HepG2 (cell line): ENCODE data around the gene THAP9.

DNA sequence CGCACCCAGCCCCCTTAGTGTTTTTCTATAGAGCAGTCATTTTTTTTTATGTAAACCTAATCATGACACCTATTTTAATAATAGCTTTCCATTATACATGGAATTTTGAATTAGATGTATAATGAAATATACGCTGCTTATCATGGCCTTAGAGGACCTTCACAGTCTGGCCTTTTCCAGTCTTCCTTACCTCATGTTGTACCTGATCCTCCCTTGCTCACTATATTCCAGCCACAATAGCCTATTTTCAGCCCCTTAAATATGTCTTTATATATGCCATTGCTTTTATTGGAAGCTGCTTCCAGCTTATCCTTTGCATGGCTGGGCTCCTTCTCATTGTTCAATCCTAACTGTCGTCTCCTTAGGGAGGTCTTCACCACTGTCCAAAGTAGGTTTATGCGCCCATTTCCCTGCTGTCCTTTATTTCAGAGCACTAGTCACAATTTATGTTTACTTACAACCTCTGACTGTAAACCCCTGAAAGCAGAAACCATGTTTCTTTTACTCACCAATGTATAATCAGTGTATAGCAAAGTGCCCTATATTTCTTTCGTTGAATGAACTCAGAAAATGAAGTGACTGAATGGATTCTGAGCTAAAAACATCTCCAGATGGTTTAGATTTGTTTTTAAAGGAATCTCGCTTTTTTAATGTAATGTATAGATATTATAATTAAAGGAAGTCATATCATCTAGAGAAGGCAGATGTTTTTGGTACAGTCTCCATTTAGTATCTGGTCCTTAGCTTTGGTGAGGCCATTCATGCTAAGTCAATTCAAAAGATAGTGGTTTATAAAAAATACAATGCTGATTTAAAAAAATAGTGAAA is 29.7 kb downstream of the PAQR3 start:
- RRBS, 2 experiments = no CpG with 5 or more reads among the region's 6 CpGs
CAGE:
- cytosol, long polyA minus RNA = no peak
- cytosol, long polyA plus RNA = no peak
- long polyA plus RNA = no peak
- nucleus, long polyA minus RNA = no peak
- nucleus, long polyA plus RNA = no peak

- RRBS, 2 experiments = no CpG with 5 or more reads among the region's 3 CpGs
CAGE:
- cytosol, long polyA minus RNA = no peak
- cytosol, long polyA plus RNA = no peak
- long polyA plus RNA = no peak
- nucleus, long polyA minus RNA = no peak
- nucleus, long polyA plus RNA = no peak
These were observed 22.7 kb downstream of the PAQR3 start for GRCh38 chr4:78916308-78917240.

DNA sequence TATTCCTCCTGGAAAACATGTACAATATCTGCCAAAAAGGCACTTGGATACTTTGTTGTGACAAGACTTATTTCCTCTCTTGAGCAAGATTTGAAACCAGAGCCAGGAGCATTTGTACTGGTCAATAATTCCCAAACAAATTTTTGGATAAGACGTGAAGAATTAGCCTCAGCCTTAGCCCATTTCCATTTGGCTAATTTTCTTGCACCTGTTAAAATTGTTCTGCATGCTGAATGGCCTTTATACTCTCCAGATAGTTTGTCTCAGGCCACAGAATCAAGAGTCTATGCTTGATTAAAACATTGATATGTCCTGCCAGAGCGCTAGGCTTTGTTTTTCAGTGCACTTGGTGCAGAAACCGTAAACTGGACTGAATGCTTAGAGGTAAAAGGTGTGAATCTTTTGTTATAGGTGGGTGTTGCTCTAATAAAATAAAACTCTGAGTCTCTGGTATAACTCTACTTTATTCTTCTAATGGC is 176.5 kb upstream of the GK2 start:
- RRBS, 2 experiments = no CpG with 5 or more reads among the region's 3 CpGs
CAGE:
- cytosol, long polyA minus RNA = no peak
- cytosol, long polyA plus RNA = no peak
- long polyA plus RNA = no peak
- nucleus, long polyA minus RNA = no peak
- nucleus, long polyA plus RNA = no peak

DNA sequence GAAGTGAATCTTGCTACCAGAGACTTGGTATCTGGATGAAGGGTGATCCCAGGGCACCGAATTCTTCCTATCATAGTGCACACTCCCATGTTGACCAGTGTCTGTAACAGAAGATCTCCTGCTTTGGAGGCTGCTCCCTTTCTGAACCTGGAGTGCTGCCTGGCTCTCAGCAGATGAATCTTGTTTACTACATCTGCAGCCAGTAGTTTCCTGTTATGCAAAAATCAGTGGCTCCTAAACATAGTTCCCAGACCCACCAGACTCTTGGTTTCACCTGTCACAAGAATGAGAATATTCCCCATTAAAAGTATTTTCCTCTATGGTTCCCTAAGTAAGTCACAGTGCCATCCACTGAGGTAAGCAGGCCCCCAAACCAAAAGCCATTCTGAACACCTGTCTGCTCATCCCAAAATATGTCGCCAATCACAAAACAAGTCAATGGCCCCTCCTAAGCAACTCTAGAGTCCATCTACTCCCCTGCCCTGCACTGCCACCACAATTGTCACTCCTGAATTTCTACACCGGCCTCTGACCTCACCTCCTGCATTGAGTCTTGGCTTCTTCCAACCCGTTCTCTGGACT is 191.8 kb upstream of the GK2 start:
- RRBS, 2 experiments = no CpG with 5 or more reads among the region's 4 CpGs
CAGE:
- cytosol, long polyA minus RNA = no peak
- cytosol, long polyA plus RNA = no peak
- long polyA plus RNA = no peak
- nucleus, long polyA minus RNA = no peak
- nucleus, long polyA plus RNA = no peak

DNA sequence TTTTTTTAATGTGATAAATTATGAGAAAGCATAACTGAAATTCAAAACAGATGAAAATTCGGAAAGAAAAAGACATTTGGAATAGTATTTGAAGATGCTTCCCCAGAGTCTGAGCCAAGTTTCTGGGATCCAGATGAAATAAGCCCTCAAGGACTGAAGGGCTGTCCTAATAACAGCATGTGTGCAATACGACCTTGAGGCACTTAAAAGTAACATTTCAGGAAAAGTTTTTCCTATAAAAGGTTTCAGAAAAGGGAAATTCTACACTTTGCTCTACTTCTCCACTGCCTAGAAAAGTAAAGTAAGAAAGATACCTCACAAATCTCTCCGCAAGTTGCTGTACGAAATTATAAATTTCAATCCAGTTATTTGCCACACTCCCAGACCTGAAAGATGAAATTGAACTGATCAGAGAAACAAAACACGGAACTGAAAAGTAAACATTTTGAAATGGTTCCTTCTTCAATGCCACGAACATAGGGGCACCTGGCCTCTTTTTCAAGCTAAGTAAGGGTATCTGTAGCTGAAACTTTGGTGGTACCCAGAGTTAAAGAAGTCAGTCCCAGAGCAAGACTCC is 1.7 kb downstream of the ANTXR2 start:
- RRBS, 2 experiments = no CpG with 5 or more reads among the region's 6 CpGs
CAGE:
- cytosol, long polyA minus RNA = no peak
- cytosol, long polyA plus RNA = no peak
- long polyA plus RNA = no peak
- nucleus, long polyA minus RNA = no peak
- nucleus, long polyA plus RNA = no peak

- RRBS, 2 experiments = no CpG with 5 or more reads among the region's 2 CpGs
CAGE:
- cytosol, long polyA minus RNA = no peak
- cytosol, long polyA plus RNA = no peak
- long polyA plus RNA = no peak
- nucleus, long polyA minus RNA = no peak
- nucleus, long polyA plus RNA = no peak
These were observed 157.3 kb downstream of the CFAP299 start for GRCh38 chr4:80492762-80493294.

- RRBS, 2 experiments = no CpG with 5 or more reads among the region's 5 CpGs
CAGE:
- cytosol, long polyA minus RNA = no peak
- cytosol, long polyA plus RNA = no peak
- long polyA plus RNA = no peak
- nucleus, long polyA minus RNA = no peak
- nucleus, long polyA plus RNA = no peak
These were observed 46.0 kb downstream of the RASGEF1B start for GRCh38 chr4:81425774-81426110.

DNA sequence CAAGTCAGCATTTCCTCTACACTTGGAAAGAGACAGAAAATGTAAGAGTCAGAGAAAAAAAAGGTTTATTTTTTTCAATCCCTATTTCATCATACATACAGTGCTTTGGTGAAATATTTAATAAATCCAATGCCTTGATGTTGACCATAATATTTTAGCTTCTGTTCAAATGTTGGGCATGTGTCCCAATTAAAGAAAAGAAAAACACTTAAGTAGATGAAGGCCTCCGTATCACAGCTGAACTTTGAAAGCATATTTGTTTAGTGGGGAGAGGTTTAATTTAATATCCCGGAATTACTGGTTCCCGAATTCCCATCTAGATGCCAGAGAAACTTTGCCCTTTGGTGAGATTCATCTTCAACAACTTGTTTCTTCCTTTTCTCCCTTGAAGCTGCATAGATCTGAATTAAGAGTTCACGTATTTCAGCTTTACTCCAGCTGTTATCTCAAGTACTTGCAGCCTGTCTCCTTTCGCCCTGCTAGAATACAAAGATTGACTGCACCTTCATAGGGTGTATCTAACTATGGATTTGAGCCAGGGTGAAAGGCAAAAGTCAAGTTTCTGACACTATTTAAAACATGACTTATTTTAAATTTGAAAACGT is 5.7 kb downstream of the RASGEF1B start:
- RRBS, 2 experiments = no CpG with 5 or more reads among the region's 6 CpGs
CAGE:
- cytosol, long polyA minus RNA = no peak
- cytosol, long polyA plus RNA = no peak
- long polyA plus RNA = no peak
- nucleus, long polyA minus RNA = no peak
- nucleus, long polyA plus RNA = no peak

GRCh38 chr4:81550517-81550888 is 78.8 kb upstream of the RASGEF1B start:
- RRBS, 2 experiments = no CpG with 5 or more reads among the region's 5 CpGs
CAGE:
- cytosol, long polyA minus RNA = no peak
- cytosol, long polyA plus RNA = no peak
- long polyA plus RNA = no peak
- nucleus, long polyA minus RNA = no peak
- nucleus, long polyA plus RNA = no peak

CAGE:
- cytosol, long polyA minus RNA = no peak
- cytosol, long polyA plus RNA = no peak
- long polyA plus RNA = no peak
- nucleus, long polyA minus RNA = no peak
- nucleus, long polyA plus RNA = no peak
These were observed 160.1 kb upstream of the RASGEF1B start for GRCh38 chr4:81631842-81632138.

- RRBS, 2 experiments = no CpG with 5 or more reads among the region's 6 CpGs
CAGE:
- cytosol, long polyA minus RNA = no peak
- cytosol, long polyA plus RNA = no peak
- long polyA plus RNA = no peak
- nucleus, long polyA minus RNA = no peak
- nucleus, long polyA plus RNA = no peak
These were observed 30.6 kb downstream of the HNRNPD start for GRCh38 chr4:82342977-82343771.

DNA sequence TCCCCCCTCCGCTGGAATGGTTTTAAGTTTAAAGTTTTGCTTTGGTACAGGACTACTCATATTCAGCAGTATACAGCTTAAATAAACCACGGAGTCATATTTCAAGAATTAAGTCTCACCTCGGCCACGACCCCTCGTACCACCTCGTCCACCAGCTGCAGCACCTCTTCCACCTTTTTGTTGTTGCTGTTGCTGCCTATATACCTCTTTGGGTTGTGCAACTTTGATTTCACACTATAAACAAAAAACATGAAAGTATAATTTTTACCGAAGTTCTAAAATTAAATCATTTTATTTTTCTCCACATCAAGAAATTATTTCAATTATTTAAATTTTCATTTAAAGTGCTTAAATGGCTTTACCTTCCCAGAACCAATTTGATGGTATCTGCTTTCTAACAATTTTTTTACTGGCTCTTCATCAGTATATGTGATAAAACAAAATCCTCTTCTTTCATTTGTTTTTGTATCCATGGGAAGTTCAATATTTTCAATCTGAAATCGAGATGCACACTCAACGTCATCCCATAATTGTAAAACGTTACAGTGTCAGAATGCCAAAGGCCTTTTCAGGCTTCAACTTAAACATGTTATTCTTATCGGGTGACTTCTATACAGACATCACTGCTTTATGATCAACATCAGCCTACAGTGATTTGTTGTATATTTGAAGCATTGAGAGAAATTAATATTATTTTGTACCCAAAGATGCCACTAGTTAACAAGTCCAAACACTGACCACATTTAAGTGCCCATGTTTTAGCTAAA is 3.0 kb downstream of the HNRNPDL start:
- RRBS, 2 experiments = no CpG with 5 or more reads among the region's 11 CpGs
CAGE:
- cytosol, long polyA minus RNA = no peak
- cytosol, long polyA plus RNA = no peak
- long polyA plus RNA = no peak
- nucleus, long polyA minus RNA = no peak
- nucleus, long polyA plus RNA = no peak

DNA sequence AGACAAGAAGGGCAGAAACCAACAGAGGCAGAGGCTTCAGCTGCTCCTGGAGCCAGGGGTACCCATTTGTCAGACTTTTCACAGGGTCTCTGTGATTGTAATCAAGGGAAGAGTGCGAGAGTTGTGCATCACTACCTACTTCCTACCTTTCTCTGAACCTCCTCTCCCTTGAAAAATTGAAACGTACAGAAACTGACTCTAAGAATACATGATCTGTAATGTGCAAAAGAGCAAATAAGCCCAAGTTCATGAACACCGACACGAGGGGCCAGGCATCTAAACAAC is 4.5 kb downstream of the TMEM150C start:
- RRBS, 2 experiments = no CpG with 5 or more reads among the region's 4 CpGs
CAGE:
- cytosol, long polyA minus RNA = no peak
- cytosol, long polyA plus RNA = no peak
- long polyA plus RNA = no peak
- nucleus, long polyA minus RNA = no peak
- nucleus, long polyA plus RNA = no peak

DNA sequence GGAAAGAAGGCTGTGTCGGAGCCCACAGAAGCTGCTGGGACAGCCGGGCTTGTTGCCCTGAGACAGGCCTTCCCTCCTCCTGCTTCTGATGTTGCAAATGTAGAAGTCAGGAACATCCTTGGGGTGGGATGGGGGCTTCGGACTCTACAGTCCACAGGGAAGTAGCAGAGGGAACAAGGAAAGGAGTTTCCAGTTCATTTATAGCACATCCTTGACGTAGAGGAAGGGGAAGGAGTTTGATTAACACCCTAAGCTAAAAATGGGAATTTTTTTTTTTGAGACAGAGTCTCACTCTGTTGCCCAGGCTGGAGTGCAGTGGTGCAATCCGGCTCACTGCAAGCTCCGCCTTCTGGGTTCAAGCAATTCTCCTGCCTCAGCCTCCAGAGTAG is 64.7 kb upstream of the TMEM150C start:
- RRBS, 2 experiments = no CpG with 5 or more reads among the region's 6 CpGs
CAGE:
- cytosol, long polyA minus RNA = no peak
- cytosol, long polyA plus RNA = no peak
- long polyA plus RNA = no peak
- nucleus, long polyA minus RNA = no peak
- nucleus, long polyA plus RNA = no peak

- RRBS, 2 experiments = no CpG with 5 or more reads among the region's 10 CpGs
CAGE:
- cytosol, long polyA minus RNA = no peak
- cytosol, long polyA plus RNA = no peak
- long polyA plus RNA = no peak
- nucleus, long polyA minus RNA = no peak
- nucleus, long polyA plus RNA = no peak
These were observed 17.8 kb downstream of the SCD5 start for GRCh38 chr4:82780690-82781229.

GRCh38 chr4:82811687-82812359 is 13.2 kb upstream of the SCD5 start:
- RRBS, 2 experiments = no CpG with 5 or more reads among the region's 7 CpGs
CAGE:
- cytosol, long polyA minus RNA = no peak
- cytosol, long polyA plus RNA = no peak
- long polyA plus RNA = no peak
- nucleus, long polyA minus RNA = no peak
- nucleus, long polyA plus RNA = no peak

GRCh38 chr4:82838439-82839149 is 40.0 kb upstream of the SCD5 start:
- RRBS, 2 experiments = no CpG with 5 or more reads among the region's 12 CpGs
CAGE:
- cytosol, long polyA minus RNA = start-site peak on the minus strand at chr4:82838619-82838633, 12 reads
- cytosol, long polyA plus RNA = no peak
- long polyA plus RNA = no peak
- nucleus, long polyA minus RNA = no peak
- nucleus, long polyA plus RNA = no peak

GRCh38 chr4:82898948-82899275 is 1.6 kb upstream of the THAP9 start:
- RRBS, 2 experiments = no CpG with 5 or more reads among the region's 5 CpGs
CAGE:
- cytosol, long polyA minus RNA = no peak
- cytosol, long polyA plus RNA = no peak
- long polyA plus RNA = no peak
- nucleus, long polyA minus RNA = no peak
- nucleus, long polyA plus RNA = no peak

- RRBS, 2 experiments = under 1 to 1% methylated on average over 8 of the region's 66 CpGs
CAGE:
- cytosol, long polyA minus RNA = start-site peak on the plus strand at chr4:82900735-82900757, 35 reads
- cytosol, long polyA plus RNA = no peak
- long polyA plus RNA = no peak
- nucleus, long polyA minus RNA = no peak
- nucleus, long polyA plus RNA = no peak
These were observed at the start of gene THAP9 for GRCh38 chr4:82900589-82901526. Gene THAP9 (plus strand): TSS chr4:82900735.

GRCh38 chr4:82974646-82974845 is 36.1 kb downstream of the LIN54 start:
- RRBS, 2 experiments = no CpG with 5 or more reads among the region's 4 CpGs
CAGE:
- cytosol, long polyA minus RNA = no peak
- cytosol, long polyA plus RNA = no peak
- long polyA plus RNA = no peak
- nucleus, long polyA minus RNA = no peak
- nucleus, long polyA plus RNA = no peak